Adrenal gland (tissue), 7 donors: ENCODE data around the genes PLEKHG1 and MTHFD1L.

DNA sequence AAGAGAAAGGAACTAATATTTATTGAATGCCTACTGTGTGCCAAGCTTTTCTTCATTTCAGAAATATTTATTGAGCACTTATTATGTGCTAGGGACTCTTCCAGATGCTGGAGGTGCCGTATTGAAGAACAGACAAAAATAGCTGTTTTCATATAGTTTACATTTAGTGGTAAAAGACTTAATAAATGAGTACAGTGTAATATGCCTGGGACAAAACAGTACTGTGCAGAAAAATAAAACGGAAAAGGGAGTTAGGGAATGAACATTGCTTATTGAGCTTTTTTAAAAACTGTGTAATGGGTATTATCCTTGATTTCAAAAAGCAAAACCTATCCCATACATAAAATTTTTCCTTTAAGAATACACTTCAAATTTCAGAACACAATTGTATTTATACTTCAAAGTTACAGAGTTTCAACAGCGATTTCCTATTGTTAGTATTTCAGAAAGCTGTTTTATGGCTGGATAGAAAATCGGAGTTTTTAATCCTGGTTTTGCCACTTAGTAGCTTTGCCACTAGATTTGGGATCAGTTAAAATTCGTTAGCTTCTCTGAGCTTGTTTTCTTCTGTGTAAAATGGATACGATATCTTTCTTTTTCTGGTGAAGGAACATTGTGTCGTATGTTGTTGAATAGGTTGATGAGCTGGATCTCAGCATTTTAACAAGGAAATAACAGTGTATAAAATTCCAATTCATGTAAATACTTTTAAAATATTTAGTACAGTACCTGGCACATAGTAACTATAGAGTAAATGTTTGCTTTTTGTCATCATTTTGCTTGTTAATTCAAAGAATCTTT lies 4.7 kb downstream of the TAB2 start:
- PRO-cap, 3 experiments, result no peak in any of the 3 experiments
- RAMPAGE, long total RNA, 4 experiments, result no peak in any of the 4 experiments
- RRBS, result no CpG with 5 or more reads among the region's 7 CpGs

- PRO-cap, 3 experiments, result no peak in any of the 3 experiments
- RAMPAGE, long total RNA, 4 experiments, result no peak in any of the 4 experiments
- RRBS, result no CpG with 5 or more reads among the region's 1 CpG
Observed at GRCh38 chr6:149322902-149323213, 5.3 kb downstream of the TAB2 start.

GRCh38 chr6:149323764-149324277 lies 6.3 kb downstream of the TAB2 start:
- PRO-cap, 3 experiments, result no peak in any of the 3 experiments
- RAMPAGE, long total RNA, 4 experiments, result no peak in any of the 4 experiments
- RRBS, result no CpG with 5 or more reads among the region's 2 CpGs

GRCh38 chr6:149331057-149332275 lies 14.0 kb downstream of the TAB2 start:
- PRO-cap, 3 experiments, result no peak in any of the 3 experiments
- RAMPAGE, long total RNA, 4 experiments, result no peak in any of the 4 experiments
- RRBS, result no CpG with 5 or more reads among the region's 4 CpGs

DNA sequence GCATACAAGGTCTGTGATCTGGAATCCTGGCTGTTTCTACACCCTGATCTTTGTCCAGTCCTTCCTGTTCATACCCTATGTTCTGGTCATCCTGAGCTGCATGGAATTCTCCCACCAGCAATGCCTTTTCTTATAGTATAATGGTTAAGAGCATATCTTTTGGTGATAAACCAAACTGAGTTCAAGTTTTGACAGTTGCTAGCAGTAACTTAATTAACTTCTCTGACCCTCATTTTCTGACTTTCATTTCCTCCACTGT lies 28.8 kb upstream of the SUMO4 start:
- PRO-cap, 3 experiments, result no peak in any of the 3 experiments
- RAMPAGE, long total RNA, 4 experiments, result no peak in any of the 4 experiments

DNA sequence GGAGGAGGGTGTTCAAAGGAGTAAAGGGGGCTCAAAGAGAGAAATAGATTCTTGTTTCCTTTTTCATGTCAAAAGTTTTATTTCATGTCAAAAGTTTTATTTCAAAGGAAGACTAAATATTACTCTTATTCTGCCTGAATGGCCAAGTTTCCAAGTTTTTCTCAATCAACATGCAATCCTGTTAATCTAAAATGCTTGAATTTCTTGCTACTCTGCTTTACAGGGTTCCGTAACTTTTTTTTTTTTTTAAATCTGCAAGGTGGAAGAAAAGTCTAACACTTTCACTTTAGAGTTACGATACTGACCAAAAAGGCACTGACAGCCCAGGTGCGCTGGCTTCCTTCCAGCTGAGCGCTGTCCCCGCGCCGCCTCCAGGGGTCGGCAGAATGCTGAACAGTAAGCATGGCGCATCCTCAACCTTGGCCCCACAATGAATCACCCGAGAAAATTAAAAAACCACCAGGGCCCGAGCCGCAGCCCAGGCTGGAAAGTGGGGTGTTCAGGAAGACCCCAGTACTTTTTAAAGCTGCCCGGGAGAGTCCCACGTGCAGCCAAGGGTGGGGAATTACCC lies 722 bp upstream of the GINM1 start:
- PRO-cap, 3 experiments, result peak in 1 of 3 experiments; most common minus-strand start position 395 of the sequence (in 1)
- RAMPAGE, long total RNA, 4 experiments, result no peak in any of the 4 experiments
- RRBS, result no CpG with 5 or more reads among the region's 14 CpGs

GRCh38 chr6:149683230-149684167 lies 34.4 kb downstream of the LATS1 start:
- PRO-cap, 3 experiments, result no peak in any of the 3 experiments
- RAMPAGE, long total RNA, 4 experiments, result no peak in any of the 4 experiments
- RRBS, result no CpG with 5 or more reads among the region's 6 CpGs

DNA sequence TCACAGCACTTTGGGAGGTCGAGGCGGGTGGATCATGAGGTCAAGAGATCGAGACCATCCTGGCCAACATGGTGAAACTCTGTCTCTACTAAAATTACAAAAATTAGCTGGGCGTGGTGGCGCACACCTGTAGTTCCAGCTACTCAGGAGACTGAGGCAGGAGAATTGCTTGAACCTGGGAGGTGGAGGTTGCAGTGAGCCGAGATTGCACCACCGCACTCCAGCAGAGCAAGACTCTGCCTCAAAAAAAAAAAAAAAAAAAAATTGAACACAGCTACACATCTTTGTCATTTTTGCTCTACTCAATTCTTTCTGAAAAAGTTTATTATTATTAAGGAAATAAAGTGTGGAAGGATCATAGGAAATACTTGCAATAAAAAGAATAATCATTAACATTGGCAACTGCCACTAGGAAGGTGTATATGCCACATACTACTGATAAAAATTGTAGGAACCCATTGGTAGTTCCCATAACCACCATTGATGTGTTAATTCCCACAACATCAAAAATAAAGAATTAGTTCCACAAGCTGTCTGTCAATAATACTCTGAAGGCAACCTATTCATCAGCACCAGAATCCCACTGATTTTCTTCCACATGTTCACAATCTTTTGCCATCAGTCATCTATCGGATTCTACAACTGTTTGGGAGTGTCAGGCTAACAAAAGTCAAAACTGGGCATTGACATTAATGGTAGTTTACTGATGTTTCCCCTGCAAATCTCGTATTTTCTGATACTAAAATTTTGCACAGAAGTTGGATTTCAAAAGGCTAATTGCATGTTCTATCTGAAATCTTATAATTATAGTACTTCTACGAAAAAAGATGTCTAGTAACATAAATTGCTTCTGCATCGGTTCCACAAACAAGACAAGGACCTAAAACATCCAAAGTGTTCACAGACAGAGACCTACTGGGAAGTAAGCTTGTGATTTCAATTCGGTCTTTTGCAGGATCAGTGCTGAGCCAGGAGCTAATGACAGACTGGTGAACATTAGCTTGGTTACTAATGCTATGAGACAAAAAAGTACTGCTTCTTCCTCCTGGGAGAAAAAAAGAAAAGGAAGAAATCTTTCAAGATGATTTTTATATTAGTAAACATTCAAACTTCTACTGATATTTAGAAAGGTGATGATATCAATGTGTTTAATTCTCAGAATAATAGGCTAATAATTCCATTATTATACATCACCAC lies 8.7 kb upstream of the LATS1 start:
- PRO-cap, 3 experiments, result no peak in any of the 3 experiments
- RAMPAGE, long total RNA, 4 experiments, result no peak in any of the 4 experiments
- RRBS, result no CpG with 5 or more reads among the region's 12 CpGs

- PRO-cap, 3 experiments, result no peak in any of the 3 experiments
- RAMPAGE, long total RNA, 4 experiments, result no peak in any of the 4 experiments
- RRBS, result no CpG with 5 or more reads among the region's 10 CpGs
Observed at GRCh38 chr6:149837132-149837753, 26.9 kb downstream of the LRP11 start.

DNA sequence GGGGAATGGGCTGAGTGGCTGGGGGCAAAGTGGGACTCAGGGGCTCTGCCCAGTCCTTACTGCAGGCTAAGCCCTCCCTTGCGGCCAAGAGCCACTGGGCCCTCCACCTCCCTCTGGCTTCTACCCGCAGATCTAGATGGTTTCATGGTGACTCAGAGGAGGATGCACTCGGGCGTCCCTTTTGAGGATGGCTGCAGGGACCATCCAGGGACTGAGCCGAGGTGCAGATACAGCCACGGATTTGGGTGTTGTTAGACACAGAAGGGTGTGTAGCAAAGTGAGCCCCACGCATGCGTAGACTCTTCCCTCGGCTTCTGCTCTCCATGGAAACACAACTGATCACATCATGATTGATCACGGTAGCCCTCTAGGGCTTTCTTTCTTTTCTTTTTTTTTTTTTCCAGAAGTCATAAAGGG lies 661 bp upstream of the ULBP1 start:
- PRO-cap, 3 experiments, result no peak in any of the 3 experiments
- RAMPAGE, long total RNA, 4 experiments, result no peak in any of the 4 experiments
- RRBS, result no CpG with 5 or more reads among the region's 10 CpGs

DNA sequence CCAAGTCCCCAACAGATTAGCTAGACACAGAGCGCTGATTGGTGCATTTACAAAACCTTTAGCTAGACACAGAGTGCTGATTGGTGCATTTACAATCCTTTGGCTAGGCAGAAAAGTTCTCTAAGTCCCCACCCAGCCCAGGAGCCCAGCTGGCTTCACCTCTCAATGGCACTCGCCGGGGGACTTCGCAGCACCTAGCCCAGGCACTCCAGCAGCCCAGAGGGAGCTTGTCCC lies 27.3 kb upstream of the PPP1R14C start:
- PRO-cap, 3 experiments, result no peak in any of the 3 experiments
- RAMPAGE, long total RNA, 4 experiments, result no peak in any of the 4 experiments
- RRBS, result 94% methylated on average over 3 of the region's 4 CpGs

DNA sequence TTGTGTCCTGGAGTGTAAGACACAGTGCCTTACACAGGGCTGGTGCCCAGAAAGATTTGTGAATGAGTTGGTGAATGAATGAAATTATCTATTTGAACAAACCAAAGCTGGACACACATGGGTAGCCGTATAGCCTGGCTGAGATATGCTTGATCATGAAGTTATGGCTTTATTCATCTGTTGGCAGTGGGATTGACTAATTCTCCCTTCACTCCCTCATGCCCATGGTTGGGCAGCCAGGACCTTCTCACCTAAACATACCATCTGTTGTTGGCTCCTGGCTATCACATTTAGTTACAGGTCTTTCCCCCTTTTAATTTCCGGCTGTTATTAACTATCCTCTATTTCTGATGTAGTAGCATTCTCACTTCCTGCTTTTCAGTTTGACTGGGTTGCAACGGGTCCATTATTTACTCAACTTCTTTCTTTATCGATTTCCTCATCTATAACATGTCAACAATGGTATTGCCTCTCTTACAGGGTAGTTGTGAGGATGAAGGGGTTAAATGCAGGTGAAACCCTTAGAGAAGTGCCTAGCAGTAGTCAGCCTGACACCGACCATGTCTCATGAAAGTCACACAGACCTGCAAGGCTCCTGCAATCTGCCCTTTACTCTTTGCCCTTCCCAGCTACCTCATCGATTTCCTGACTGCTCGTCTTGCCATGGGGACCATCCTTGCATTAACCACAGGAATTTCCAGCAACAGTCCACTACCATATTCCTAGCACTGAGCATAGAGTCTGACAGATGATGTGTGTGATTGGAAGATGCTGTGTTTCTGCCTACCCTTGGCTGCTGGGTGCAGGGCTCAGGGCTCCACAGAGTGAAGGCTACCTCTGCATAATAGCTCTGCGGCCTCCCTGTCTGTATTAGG lies 42.2 kb downstream of the PPP1R14C start:
- PRO-cap, 3 experiments, result no peak in any of the 3 experiments
- RAMPAGE, long total RNA, 4 experiments, result no peak in any of the 4 experiments
- RRBS, result no CpG with 5 or more reads among the region's 8 CpGs

GRCh38 chr6:150268115-150268643 lies 100.6 kb upstream of the IYD start:
- PRO-cap, 3 experiments, result no peak in any of the 3 experiments
- RAMPAGE, long total RNA, 4 experiments, result no peak in any of the 4 experiments
- RRBS, result no CpG with 5 or more reads among the region's 4 CpGs

DNA sequence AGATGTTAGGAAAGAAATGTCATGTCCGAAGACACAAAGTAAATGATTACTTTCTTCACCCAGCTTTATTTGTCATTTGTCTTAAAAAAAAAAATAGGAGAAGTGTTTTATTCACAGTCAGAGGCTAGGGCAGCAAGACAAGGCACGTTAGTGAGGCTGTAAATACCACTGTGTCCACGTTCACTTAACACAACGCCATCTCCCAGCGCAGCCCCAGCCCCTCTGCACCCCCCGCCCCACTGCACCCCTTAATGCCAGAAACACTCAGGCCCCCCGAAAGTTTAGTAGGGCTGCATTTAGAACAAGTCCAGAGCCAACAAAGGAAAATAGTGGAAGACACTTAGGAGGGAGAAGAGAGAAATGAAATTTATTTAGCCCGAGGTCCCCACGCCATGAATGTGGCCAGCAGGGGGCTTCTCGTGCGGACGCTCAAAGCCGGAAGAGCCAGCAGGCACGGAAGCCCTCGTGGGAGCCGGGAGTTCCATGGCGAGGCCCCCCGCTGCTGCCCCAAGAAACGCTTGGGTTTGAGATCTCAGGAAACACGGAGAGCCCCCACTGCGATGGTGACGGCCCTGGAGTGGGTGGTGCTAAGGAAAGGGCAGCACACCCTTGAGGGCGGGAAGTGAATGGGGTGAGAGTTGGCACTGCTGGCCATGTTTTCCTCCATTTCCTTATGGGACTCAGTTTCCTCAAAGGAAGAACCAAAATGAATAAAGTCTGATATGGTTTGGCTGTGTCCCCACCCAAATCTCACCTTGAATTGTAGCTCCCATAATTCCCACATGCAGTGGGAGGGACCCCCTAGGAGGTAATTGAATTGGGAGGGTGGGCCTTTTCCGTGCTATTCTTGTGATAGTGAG lies 50.2 kb downstream of the IYD start:
- PRO-cap, 3 experiments, result no peak in any of the 3 experiments
- RAMPAGE, long total RNA, 4 experiments, result no peak in any of the 4 experiments
- RRBS, result 0% methylated on average over 3 of the region's 24 CpGs

DNA sequence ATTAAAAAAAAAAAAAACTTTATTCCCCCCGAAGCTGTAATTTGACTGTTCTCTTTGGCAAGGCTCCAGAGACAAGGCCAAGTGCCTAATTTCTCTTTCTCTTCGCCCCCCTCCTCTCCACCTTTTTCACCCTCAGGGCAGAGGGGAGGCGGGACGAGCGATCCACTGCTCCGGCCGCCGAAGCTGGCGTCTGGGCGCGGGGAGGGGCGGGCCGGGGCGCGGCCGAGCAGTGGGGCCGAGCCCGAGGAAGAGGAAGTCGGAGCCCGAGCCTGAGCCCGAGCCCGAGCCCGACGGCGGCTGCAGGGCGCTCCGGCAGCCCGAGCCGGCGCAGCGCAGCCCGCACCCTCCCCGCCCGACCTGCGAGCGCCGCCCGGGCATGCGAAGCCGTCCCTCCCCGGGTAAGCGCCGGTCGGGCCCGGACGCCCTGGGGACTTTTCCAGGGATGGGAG lies at the start of gene PLEKHG1:
TSS of gene PLEKHG1 (plus strand) at position 266 of the 449 bp plus-strand sequence.
- PRO-cap, 3 experiments, result peak in 3 of 3 experiments; most common plus-strand start position 284 of the sequence (in 3); most common minus-strand start position 192 of the sequence (in 2)
- RAMPAGE, long total RNA, 4 experiments, result no peak in any of the 4 experiments
- RRBS, result 1% methylated on average over 30 of the region's 46 CpGs

DNA sequence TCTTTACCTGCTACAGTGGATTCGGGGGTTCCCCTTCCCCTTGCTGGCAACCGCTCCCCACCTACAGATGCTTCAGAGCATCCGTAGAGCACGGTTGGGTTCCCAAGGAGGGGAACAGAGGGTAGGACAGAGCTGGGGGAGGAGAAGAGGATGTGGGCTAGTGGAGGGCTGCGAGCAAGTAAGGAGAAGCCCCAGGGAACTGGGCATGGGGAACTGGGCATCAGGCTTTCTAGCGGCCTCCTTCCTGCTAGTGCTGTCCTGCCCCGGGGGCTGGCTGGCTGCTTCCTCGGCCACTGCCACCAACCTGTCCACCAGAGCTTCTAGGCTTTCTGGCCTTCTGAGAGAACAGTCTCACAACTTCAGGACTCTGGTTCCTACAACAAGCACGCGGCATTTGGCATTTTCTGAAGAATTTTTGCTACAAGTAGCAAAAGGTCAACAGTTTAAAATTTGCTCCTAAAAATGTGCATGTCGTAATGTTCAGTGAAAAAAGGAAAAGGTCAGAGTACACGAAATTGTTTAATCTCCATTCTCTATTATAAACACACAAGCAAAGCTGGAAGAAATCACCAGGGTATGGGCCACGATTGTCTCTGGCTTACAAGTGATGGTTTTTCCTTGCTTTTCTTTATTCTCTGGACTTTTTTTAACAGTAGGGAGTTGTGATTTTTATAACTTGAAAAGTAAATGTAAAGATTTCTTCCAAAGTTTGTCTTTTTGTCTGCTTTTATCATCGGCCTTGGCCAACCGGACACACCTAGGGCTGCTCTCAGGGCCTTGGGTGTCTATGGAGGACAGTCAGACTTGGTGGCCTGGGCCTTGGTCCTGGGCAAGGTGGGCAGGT lies 32.2 kb downstream of the PLEKHG1 start:
- PRO-cap, 3 experiments, result no peak in any of the 3 experiments
- RAMPAGE, long total RNA, 4 experiments, result no peak in any of the 4 experiments
- RRBS, result no CpG with 5 or more reads among the region's 15 CpGs

DNA sequence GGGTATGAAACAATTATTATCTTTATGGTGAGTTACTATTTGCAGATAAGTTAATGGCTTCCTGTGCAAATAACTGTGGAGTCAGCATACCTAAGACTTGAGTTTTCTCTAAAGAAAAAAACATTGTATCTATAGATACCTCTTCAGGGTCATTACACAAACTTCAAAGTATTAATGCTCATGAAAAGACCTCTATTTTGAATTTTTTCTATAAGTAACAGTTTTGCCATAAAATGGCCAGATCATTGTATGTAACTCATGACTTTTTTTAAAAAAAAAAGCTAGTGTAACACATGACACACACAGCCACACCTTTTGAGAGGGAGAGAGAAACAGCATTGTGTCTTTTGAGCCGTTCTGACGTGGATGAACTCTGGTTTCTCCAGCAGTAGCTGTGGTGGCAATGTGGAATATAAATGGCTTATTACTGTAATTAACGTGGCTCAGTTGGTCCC lies 36.4 kb downstream of the PLEKHG1 start:
- PRO-cap, 3 experiments, result no peak in any of the 3 experiments
- RAMPAGE, long total RNA, 4 experiments, result no peak in any of the 4 experiments
- RRBS, result no CpG with 5 or more reads among the region's 3 CpGs

DNA sequence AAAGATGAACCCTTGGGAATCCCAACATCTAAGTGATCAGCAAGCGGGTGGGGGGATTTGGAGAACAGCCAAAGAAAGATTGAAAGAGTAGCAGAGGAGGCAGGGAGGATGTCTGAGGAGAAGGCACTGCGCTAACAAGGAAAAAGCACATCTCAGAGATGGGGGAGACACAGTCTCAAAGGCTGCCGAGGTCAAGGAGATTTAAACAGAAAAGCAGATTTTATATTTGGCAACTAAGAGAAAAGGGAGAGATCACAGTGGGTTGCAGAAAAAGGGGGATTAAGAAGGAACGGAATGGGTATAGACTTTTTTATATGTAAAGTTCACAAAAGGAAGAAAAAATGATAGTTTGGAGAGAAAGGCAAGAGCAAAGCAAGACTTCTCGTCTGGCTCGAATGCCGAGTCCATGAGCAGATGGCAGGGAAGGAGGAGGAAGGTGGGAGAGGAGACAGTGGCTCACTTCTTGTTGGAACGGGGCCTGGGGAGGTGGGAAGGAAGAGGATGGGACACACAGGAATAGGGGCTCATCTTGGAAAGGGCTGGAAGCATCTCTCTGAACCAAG lies 53.1 kb upstream of the MTHFD1L start:
- PRO-cap, 3 experiments, result no peak in any of the 3 experiments
- RAMPAGE, long total RNA, 4 experiments, result no peak in any of the 4 experiments
- RRBS, result no CpG with 5 or more reads among the region's 8 CpGs

DNA sequence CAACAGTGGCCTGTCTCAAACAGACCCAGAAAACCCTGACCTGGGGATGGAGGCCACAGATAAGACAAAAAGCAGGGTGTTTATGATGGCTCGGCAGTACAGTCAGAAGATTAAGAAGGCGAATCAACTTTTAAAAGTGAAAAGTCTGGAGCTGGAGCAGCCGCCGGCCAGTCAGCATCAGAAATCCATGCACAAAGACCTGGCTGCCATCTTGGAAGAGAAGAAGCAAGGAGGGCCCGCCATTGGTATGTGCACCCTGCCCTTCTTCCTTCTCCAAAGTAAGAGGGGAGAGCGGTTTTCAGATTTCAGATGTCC lies 33.6 kb upstream of the MTHFD1L start:
- PRO-cap, 3 experiments, result no peak in any of the 3 experiments
- RAMPAGE, long total RNA, 4 experiments, result no peak in any of the 4 experiments
- RRBS, result no CpG with 5 or more reads among the region's 6 CpGs

- PRO-cap, 3 experiments, result peak in 3 of 3 experiments; most common plus-strand start chr6:150865674 (in 3); most common minus-strand start chr6:150865602 (in 2)
- RAMPAGE, long total RNA, 4 experiments, result no peak in any of the 4 experiments
- RRBS, result 1% methylated on average over 45 of the region's 80 CpGs
Observed at GRCh38 chr6:150865456-150866137, at the start of gene MTHFD1L. MTHFD1L (plus strand) TSS chr6:150865702.